Cardiac atrium fibroblast (primary cell): ENCODE results near the genes MPZL3 and CD3E.

GRCh38 chr11:117201655-117202228, 2.6 kb downstream of the TAGLN start:
- RAMPAGE, long total RNA, result no peak

DNA sequence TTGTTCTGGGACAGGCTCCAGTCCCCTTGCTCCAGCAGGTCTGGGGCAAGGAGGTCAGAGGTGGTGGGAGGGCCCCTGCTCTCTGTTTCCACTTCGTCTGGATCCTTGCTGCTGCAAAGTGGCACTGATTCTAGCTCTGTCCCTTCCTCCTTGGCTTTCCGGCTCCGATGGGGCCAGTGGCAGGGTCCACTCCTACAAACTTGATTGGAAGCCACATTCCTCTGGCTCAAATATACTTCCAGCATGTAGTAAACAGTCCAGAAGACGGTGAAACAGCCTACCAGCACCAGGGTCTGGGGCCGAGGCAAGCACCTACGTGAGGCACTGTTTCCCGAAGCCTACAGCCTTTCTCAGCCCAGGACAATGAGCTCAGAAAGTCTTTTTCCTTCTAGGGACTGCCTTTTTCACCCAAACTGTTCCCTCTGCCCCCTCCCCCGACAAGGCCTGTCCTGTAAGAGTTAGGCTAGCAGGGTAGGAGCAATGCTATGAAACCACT, 6.9 kb downstream of the TAGLN start:
- RAMPAGE, long total RNA, result no peak

- RAMPAGE, long total RNA, result no peak
Observed at GRCh38 chr11:117300107-117300638, 15.9 kb downstream of the BACE1 start.

GRCh38 chr11:117837326-117838241, 13.0 kb upstream of the FXYD2 start:
- RAMPAGE, long total RNA, result no peak

- RAMPAGE, long total RNA, result no peak
Observed at GRCh38 chr11:117842063-117842516, 17.5 kb upstream of the FXYD2 start.

DNA sequence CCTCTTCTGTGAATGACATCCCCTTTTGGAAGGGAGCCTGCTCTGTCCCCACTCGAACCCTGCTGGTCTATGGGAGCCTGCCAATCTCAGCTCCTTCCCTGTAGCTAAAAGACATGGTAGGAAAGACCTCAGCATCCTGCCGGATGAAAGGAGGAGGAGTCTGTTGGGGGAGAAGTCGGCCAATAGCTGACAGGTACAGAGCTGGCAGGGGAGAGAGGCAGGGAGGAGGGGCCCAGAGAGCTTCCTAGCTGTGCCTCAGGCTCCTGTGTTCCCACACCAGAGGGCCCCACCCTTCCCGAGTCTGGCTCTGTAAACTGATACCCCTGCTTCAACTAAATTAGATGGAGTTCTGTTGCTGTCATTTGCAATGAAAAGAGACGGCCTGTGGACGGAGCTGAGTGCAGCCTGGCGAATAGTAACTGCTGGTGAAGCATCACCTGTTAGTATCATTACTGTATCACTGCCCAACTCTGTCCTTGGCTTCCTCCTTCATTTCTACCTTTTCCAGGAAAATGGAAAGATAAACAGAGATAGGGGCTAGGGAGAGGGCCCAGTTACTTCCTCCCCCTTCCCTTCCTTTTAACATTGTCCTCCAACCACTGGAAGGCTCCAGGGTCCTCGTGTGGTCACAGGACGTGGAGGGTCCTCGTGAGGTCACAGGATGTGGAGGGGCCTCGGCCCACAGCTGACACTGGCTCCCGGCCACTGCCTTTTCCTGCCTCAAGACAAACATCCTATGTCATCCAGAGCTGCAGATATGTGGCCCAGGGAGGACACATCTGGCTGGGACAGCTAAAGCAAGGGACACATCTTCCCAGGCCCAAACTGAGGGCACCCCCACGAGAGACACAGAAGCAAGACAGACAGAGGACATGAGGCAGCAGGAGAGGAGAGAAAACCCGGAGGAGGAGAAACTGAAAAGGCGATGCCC, 15.0 kb downstream of the FXYD6 start:
- RAMPAGE, long total RNA, result no peak

DNA sequence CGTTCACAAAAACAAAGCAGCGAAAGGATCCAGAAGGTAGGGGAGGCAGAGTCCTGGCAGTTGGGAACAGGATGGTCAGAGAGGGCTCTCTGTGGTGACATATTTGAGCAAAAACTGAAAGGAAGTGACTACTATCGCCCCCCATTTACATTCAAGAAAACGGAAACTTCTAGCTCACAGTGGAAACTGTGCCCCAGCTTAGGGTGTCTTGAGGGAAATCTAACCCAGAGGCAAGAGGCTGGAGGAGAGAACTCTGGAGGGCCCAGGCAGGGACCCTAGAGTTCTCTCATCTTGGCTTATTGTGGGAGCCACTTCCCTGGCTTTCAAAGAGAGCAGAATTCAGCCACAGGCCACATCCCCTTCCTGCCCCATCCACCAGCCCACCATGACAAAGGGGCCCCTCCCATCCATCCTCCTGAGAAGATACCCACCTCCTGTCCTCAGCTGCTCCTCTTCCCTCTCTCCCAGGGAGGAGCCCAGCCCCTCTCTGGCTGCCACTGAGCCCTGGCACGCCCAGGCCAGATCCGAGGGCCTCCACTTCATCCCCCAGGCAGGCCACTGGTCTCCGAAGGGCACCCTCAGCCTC, 1.5 kb upstream of the TMPRSS13 start:
- RAMPAGE, long total RNA, result no peak

DNA sequence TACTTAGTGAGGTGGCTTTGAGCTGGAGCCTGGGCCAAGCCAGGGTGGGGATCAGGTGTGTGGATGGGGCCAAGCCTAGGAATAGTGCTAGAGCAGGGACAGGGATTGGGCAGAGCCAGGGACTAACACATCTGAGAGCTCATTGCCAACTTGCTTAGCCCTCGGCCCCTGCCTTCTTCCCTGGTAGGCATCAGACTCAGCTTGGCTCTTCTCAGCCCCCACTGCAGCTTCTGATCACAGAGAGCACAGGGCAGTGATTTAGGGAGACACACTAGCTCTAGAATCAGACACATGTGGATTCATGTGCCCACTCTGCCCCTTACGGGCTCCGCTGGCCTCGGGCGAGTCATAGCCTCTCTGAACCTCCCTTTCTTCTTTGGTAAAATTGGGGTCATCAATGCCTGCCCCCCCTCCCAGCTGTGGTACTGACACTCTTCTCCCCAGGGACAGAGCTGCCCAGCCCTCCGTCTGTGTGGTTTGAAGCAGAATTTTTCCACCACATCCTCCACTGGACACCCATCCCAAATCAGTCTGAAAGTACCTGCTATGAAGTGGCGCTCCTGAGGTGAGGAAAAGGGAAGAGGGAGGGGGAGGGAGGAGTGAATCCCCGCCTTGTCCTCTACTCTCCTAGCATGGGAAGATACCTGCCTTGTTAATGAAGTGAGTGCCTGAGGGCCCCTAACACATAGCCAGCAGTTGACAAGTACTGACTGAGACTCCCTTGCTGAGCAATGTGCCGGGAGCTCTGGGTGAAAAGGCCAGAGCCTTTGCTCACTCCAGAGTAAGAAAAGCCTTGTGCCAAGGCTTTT, 1.9 kb downstream of the IL10RA start:
- RAMPAGE, long total RNA, result no peak

GRCh38 chr11:118008135-118008583, 22.0 kb downstream of the IL10RA start:
- RAMPAGE, long total RNA, result no peak

- RAMPAGE, long total RNA, result no peak
Observed at GRCh38 chr11:118009784-118010492, 23.7 kb downstream of the IL10RA start.

DNA sequence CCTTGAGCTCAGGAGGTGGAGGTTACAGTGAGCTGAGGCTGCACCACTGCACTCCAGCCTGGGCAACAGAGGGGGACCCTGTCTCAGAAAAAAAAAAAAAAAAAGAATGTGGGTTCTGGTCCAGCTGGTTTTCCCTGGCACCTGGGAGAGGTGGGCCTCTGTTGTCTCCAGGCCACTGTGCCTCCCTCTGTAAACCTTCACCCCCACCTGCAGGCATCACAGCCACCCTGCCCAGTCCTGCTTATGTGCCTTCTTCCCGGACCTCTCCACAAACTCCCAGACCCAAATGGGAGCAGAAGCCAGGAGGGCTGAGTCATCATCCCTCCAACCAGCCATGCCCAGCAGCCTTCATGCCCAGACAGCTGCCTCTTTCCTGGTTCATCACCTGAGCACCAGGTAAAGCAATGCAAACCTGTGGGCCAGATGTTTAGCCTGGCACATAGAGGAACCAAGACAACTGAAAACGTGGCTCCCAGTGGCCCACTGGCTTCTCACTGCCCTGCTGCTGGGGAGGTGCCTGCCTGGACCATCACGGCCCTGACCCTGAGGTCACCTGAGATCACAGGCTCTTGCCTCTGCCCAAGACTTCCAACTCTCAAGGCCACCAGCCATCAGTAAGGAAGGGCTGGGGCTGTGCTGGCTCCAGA, 2.1 kb upstream of the TMPRSS4 start:
- RAMPAGE, long total RNA, result no peak

DNA sequence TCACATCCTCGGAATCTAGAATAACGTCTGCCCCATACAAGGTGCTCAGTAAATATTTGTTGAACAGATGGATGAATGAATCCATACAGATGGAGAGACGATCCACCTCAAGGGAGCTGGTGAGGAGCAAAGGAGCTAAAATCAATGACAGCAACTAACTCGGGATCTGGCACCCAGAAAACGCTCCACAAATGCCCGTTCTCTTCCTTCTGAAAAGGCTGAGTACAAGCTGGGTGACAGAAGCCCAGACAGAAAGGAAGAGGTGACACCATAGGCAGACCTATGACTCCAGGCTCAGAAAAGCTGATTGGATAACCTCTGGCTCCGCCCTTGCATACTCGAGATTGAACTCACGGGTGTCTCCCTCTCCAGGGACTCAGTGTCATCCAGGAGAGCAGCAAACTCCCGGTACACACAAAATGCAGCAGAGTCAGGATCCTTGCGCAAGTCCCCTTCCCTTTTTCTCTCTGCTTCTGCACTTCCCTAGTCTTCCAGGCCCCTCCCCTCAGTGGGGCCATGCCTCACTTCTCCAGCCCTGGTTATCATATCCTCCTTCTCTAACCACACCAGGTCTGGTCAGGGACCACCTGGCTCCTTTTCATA, 9.9 kb downstream of the SCN4B start:
- RAMPAGE, long total RNA, result no peak

GRCh38 chr11:118156186-118156803, 3.7 kb upstream of the SCN4B start:
- RAMPAGE, long total RNA, result no peak

DNA sequence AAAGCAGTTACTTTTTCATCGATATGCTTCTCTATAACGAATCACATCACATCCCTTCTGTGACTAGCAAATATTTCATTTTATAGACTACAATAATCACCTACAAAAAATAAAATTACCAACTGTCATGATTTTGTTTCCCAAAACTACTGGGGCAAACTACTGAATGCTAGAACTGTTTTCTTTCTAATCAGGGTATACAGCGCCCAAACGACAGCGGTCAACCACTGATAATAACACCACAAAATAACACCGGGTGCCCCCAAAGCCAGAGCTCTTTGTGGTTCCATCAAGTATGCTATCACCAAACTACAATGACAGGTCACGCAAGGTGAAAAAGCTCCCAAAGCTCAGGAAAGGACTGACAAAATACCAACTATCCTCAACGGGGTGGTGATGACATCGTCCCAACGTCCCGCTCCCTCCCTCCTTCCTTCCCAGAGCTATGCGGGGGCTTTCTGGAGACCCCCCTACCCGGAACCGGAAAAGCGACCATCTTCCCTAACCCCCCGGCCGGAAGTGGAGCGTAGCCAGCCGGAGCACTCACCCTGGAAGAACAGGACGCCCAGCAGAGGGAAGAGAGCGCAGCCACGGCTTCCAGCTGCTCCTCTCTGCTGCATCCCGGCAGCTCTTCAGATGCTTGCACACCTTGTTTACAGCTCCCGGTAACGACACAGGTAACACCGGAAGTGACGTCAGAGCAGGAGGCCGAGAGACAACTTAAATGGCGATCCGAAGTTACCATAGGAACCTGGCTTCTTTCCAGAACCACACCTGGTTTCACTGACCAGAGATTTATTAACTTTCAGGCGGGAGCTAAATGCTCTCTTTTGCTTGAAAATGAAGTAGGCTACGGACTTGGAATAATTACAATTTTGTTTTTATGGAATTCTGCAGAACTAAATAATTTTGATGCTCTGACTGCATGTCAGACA, at the start of gene MPZL3:
Gene MPZL3 (minus strand): TSS at position 691 of the 935 bp plus-strand sequence.
- RAMPAGE, long total RNA, result no peak

DNA sequence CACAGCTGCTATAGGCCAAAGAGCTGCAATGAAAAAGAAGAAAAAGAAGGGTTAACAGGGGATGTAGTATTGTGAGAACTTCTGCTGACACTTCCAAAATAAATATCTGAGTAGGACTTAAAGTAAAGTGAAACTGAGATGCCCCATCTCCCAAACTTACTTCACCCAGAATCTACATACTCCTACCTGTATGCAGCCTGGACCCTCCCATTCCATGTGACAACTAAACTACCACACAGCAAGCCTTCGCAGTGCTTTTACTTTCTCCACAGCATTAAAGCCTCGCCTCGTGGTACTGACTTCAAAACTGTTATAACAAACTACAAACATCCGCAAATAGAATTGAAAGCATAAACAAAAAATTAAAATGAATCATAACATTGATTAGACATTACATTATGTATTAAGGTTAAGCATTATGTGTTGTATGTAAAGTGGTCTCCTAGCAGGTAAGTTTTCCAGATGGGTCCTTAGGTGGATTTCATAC, 979 bp downstream of the MPZL2 start:
- RAMPAGE, long total RNA, result no peak

DNA sequence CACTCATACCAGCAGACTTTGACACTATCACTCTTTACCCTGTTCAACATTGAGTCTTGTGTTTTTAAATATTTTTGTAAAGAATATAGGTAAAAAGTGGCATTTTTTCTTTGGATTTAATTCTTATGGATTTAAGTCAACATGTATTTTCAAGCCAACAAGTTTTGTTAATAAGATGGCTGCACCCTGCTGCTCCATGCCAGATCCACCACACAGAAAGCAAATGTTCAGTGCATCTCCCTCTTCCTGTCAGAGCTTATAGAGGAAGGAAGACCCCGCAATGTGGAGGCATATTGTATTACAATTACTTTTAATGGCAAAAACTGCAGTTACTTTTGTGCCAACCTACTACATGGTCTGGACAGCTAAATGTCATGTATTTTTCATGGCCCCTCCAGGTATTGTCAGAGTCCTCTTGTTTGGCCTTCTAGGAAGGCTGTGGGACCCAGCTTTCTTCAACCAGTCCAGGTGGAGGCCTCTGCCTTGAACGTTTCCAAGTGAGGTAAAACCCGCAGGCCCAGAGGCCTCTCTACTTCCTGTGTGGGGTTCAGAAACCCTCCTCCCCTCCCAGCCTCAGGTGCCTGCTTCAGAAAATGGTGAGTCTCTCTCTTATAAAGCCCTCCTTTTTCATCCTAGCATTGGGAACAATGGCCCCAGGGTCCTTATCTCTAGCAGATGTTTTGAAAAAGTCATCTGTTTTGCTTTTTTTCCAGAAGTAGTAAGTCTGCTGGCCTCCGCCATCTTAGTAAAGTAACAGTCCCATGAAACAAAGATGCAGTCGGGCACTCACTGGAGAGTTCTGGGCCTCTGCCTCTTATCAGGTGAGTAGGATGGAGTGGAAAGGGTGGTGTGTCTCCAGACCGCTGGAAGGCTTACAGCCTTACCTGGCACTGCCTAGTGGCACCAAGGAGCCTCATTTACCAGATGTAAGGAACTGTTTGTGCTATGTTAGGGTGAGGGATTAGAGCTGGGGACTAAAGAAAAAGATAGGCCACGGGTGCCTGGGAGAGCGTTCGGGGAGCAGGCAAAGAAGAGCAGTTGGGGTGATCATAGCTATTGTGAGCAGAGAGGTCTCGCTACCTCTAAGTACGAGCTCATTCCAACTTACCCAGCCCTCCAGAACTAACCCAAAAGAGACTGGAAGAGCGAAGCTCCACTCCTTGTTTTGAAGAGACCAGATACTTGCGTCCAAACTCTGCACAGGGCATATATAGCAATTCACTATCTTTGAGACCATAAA, at the start of gene CD3E:
Gene CD3E (plus strand): TSS at position 550 of the 1,240 bp plus-strand sequence.
- RAMPAGE, long total RNA, result no peak

- RAMPAGE, long total RNA, result no peak
Observed at GRCh38 chr11:118334766-118335314, 7.7 kb downstream of the CD3D start.

- RAMPAGE, long total RNA, result no peak
Observed at GRCh38 chr11:118398644-118399355, 2.6 kb upstream of the ATP5MG start.

DNA sequence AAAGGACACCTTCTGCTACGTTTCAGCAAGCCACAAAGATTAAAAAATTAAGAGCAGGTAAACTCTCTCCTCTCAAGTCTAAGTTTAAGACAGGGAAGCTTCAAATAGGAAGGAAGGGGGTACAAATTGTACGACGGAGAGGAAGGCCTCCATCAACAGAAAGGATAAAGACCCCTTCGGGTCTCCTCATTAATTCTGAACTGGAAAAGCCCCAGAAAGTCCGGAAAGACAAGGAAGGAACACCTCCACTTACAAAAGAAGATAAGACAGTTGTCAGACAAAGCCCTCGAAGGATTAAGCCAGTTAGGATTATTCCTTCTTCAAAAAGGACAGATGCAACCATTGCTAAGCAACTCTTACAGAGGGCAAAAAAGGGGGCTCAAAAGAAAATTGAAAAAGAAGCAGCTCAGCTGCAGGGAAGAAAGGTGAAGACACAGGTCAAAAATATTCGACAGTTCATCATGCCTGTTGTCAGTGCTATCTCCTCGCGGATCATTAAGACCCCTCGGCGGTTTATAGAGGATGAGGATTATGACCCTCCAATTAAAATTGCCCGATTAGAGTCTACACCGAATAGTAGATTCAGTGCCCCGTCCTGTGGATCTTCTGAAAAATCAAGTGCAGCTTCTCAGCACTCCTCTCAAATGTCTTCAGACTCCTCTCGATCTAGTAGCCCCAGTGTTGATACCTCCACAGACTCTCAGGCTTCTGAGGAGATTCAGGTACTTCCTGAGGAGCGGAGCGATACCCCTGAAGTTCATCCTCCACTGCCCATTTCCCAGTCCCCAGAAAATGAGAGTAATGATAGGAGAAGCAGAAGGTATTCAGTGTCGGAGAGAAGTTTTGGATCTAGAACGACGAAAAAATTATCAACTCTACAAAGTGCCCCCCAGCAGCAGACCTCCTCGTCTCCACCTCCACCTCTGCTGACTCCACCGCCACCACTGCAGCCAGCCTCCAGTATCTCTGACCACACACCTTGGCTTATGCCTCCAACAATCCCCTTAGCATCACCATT, 35.9 kb downstream of the KMT2A start:
- RAMPAGE, long total RNA, result no peak

DNA sequence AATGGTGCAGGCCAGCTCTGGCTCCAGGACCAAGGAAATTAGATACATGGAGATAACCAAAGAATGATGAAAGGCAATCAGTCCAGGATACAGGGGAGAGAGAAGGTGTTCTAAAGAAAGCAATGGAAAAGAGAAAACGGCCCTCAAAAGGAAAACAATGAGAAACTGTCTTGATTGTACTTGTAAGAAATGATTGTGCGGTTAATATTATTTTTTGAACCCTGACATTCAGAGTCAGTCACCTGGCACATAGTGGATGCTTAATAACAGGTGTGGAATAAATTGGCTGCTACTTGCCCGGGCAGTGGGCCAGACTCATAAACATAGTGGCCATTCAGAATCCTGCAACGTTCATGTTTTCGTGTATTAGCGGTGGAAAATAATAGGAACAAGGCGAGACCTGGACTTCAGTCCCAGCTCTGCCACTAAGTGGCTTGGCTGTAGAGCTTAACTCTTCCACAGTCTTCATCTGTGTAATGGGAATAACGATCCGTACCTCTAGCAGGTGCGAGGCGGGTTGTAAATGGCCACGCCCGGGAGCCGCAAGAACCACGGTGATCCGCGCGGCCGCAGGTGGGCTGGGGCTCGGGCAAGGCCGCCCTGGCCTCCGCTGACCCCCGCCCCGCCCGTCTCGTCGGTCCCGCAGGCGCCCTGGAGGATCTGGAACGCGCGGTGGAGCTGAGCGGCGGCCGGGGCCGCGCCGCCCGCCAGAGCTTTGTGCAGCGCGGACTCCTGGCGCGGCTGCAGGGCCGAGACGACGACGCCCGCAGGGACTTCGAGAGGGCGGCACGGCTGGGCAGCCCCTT, 781 bp upstream of the TMEM25 start:
- RAMPAGE, long total RNA, result no peak